Metastatic Breast Carcinoma in the Ovary (tissue), 3 donors: Measurements from ENCODE around the genes SLC17A8, SPIC, WASHC3, PARPBP and UQCC6.

DNA sequence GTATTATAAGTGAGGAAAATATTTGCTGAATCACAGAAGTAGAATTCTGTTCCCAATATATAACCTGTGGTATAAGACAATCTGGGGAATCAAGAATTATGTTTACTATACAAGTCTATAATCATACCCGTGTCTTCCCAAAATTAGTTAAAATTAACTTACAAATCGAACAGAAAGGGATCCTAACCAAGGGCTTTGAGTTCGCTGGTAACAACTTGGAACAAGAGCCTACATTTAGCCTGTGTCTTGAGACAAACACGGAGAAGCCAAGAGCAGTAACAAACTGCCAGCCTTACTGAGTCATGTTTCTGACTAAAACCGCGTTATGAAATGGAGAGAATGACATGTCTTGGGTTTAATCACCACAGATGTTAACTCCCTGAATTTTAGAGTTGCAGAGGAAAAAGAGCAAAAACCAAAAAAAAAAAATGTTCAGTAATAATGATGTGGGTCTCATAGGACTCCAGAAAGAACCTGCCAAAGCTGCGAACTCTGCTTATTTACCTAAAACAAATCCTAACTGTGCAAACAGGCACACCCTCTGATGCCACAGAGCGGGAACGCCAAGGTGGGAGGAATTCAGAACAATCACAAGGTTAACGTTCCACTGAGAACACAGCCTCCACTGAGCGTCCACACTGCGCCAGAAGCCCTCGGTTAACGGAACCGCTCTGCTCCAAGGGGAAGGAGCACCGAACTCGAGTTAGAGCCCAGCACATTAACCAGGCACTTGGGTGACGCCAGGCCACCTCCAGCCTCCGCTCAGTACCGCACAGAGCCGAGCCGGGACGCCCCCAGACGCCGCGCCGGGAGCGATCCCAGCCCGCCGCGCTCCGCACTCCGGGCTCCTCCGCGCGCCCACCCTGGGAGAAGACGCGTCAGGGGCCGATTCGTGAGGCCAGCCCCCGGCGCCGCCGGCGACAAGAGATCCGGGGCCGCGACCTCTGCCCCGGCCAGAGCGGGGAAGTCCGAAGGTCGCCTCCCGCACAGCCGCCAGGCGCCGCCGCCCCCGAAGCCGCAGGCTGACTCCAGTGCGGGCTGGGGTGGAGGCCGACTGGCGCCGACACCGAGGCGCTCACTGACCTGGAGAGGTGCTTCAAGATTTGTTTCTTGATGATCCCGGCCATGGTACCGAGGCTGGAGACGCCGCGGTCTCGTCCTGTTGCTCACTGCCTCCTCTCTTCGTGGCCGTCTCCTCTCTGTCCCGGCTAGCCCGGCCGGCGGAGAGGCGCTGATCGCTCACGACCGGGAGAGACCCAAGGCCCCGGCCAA lies 729 bp downstream of the BLTP3B start:
- PRO-cap, 3 experiments, result peak in 3 of 3 experiments; most common plus-strand start position 587 of the sequence (in 3); most common minus-strand start position 476 of the sequence (in 1)

- PRO-cap, 3 experiments, result no peak in any of the 3 experiments
Measured at GRCh38 chr12:100167002-100167861, 24.6 kb upstream of the BLTP3B start.

DNA sequence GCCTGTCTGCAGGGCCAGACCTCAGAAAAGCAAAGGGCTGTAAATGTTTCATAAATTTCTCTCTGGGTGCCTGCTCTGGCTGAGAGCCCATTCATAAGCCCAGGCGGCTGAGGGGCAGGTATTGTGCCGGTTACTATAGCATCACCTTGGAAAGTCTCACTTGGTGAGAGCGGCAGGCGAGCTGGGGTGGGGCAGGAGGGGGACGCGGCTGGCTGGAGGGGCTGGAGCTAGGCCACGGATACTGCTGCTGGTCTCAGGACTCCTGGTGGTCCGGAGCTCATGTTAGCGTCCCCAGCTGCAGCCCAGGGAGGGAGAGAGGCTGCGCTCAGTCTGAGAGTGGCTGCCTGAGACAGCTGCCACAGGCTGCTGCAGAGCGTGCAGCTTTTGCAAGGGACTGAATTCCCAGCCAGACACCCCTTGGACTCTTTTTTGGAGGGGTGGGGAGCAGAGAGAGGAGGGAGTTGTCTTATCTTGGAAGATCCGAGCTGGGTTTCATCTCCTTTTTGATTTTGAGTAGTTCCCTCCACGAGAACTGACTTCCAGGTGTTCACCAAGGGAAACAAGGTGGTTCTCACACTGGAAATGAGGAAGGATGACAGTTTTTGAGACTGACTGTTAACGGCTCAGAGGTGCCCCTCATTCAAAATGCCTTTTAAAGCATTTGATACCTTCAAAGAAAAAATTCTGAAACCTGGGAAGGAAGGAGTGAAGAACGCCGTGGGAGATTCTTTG lies at the start of gene SLC17A8:
SLC17A8 (plus strand) TSS at position 328 of the 732 bp plus-strand sequence.
- PRO-cap, 3 experiments, result no peak in any of the 3 experiments

GRCh38 chr12:100564038-100564689 lies 9.3 kb upstream of the GAS2L3 start:
- PRO-cap, 3 experiments, result no peak in any of the 3 experiments

GRCh38 chr12:101474992-101475681 lies at the start of gene SPIC:
TSS of gene SPIC (plus strand) at chr12:101475336.
- PRO-cap, 3 experiments, result no peak in any of the 3 experiments

- PRO-cap, 3 experiments, result no peak in any of the 3 experiments
Measured at GRCh38 chr12:101671317-101671877, 26.0 kb upstream of the CHPT1 start.

GRCh38 chr12:101696549-101697236 lies 747 bp upstream of the CHPT1 start:
- PRO-cap, 3 experiments, result peak in 1 of 3 experiments; most common plus-strand start chr12:101696828 (in 1)

DNA sequence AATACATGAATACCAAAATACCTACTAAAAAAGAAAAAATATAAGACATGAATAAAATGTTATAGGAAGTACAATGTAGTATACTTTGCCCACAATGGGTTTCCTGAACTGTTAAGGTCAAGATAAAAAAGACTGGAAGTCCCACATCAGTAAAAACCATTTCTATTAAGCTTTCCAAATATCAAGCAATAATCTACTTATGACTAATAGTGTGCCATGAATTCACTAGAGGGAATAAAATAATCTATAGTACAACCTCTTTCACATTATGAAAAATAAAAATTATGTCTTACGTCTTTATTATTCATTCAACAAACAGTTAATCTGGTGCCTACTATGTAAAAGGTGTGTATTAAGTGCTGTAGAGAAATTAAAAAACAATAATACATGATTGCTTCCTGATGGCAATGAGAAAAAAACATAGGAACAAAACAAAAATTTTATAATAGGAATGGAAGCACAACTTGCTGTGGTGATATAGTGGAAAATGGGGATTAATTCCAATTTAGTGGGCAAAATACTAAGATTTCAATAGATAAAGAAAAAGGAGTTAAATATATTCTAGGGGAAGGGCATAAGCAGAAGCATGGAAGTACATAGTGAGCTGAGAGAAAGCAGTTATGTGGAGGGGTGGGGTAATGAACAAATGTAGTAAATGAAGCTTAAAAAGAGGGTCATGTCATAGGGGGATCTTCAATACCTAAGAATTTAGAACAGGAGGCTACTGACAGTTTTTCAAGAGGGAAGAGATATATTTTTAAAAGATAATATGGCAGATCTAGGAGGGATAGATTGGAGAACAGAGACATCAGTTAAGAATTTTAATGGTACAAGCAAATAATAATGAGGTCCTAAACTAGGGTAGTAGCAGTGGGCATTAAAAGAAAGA lies 9.7 kb downstream of the SYCP3 start:
- PRO-cap, 3 experiments, result no peak in any of the 3 experiments

DNA sequence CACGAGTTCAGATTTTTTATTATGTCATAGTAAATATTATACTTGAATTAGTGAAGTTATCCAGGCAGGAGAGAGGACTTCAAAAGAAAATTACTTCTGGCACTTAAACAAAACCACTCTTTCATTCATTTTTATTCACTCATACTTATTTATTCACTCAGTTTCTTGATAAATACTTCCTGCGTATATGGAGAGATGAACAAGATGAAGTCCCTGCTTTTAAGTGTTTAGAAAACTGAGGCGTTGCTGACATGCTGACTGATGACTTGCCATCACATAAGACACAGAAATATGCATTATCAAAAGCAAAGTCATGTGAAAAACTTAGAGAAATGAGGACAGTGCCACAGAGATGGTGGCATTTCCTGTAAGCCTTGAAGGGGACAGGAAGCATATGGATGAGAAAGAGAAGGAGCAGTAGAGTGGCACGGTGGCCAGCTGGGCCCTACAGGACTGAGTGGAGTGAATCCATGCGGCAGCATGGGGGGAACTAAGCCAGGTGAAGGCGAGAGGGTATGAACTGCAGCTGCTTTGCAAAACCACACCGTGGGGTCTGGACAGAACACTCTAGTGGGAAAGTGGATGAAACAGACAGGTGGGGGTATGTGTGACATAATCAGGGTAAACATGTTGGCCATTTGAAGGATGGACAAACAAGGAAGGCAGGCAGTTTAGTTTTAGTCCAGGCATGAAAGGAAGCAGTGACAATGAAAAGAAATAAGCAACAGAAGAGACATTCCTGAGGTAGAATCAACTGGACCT lies 10.3 kb upstream of the SYCP3 start:
- PRO-cap, 3 experiments, result no peak in any of the 3 experiments

DNA sequence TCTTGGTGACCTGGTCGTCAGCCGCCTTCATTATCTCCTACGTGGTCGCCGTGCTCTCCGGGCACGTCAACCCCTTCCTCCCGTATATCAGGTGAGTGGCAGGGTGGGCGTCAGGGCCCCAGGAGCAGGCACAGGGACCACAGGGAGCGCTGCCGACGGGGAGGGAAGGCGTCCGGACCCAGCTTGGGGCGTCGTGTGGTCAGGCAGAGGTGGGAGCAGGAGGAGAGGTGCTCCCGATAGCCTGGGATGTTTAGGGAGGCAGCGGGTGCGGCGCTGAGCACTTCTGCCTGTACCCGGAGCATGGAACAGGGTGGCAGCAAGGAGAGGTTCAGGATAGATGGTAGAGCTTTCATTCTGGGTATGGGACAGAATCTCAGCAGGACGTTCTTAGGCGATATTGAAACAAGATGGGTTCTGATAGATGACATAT lies 465 bp downstream of the DRAM1 start:
- PRO-cap, 3 experiments, result peak in 2 of 3 experiments; most common plus-strand start position 181 of the sequence (in 1); most common minus-strand start position 197 of the sequence (in 2)

DNA sequence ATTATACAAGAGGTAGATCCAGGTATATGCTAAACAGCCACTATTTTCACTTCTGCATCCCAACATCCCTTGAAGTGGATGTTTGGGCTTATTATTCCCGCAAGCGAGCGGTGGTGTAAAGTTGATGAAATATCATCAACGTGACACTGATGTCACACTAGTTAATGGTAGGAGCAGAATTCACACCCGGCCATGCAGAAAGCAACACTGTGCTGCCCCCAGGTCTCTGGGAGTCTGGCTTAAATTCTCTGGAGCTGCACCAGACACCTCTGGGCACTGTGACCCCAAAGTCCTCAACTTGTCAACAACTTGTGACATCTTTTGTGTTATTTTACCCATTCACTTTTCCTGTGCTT lies 858 bp downstream of the DRAM1 start:
- PRO-cap, 3 experiments, result peak in 2 of 3 experiments; most common plus-strand start position 176 of the sequence (in 2); most common minus-strand start position 76 of the sequence (in 1)

DNA sequence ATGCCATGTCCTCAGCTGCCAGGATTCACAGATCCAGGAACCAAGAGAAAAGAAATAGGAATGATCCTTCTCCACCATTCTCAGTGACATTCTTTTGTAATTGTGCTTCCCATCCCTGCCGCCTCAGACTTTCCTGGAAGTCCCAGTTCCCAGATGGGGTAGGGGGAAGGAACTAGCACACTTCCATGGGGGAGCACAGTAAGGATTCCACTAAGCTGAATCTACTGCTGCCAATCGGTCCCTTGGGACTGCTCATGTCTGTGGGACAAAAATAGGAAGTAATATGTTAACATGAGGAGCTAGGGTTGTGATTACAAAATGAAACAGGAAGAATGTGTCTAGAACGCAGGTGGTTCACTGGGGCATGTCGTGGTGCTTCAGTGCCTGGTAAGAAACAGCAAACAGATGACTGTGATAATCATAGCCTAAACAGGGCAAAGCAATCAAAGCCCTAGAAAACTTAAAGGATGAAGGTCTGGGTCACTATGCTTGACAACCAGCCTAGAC lies 51.6 kb downstream of the WASHC3 start:
- PRO-cap, 3 experiments, result no peak in any of the 3 experiments

- PRO-cap, 3 experiments, result peak in 3 of 3 experiments; most common plus-strand start chr12:102062187 (in 3); most common minus-strand start chr12:102062012 (in 2)
Measured at GRCh38 chr12:102061557-102062408, at the start of gene WASHC3. TSS of gene WASHC3 (minus strand) at chr12:102061991.

DNA sequence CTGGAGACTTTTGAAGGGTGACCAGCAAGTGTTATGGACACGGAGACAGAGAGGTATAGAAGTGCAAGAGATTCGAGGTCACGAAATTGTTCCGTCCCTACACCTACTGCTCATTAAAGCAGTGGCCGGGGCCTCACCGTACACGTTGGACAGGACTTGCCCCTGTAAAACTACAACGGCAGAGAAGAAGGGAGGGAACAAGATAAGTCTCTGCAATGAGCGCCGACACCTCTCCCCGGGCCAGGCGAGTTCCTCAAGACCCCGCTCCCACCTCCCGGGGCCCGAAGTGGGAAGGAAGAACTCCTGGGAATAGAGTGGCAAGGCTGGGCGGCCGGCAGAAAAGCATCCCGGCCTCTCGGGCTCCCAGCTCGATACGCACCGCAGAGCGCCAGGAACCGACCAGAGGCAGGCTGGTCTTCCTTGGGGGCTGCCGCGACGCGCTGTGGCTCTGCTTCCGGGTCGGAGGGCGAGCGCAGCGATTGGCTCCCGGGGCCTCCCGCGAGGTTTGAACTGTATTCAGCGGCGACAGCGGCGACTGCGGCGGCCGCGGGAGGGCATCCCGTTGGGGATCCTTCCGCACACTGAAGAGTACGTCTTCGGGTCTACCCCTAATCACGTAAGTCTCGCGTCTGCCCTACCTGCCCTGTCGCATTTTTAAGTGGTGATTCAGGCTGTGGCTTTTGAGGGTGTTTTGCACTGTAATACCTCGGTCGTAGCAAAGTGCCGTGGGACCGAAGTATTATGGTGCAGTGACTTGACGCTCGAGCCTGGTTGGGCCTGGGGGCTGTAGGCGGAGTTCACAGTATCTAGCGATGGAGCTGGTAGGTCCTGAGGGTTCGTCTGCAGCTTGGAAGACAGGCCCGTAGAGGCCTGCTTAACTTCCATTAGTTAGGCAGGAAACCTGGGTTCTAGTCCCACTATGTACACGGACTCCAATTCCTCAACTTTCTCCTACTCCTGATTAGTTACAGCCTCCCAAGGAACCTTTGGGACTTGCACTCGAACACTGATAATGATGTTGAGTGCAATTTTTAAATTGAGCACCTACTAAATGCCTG lies at the start of gene PARPBP:
PARPBP (plus strand) TSS at position 513 of the 1,058 bp plus-strand sequence.
- PRO-cap, 3 experiments, result peak in 3 of 3 experiments; most common plus-strand start position 513 of the sequence (in 2); most common minus-strand start position 444 of the sequence (in 3)

- PRO-cap, 3 experiments, result no peak in any of the 3 experiments
Measured at GRCh38 chr12:102874720-102875281, 42.2 kb downstream of the PAH start.

DNA sequence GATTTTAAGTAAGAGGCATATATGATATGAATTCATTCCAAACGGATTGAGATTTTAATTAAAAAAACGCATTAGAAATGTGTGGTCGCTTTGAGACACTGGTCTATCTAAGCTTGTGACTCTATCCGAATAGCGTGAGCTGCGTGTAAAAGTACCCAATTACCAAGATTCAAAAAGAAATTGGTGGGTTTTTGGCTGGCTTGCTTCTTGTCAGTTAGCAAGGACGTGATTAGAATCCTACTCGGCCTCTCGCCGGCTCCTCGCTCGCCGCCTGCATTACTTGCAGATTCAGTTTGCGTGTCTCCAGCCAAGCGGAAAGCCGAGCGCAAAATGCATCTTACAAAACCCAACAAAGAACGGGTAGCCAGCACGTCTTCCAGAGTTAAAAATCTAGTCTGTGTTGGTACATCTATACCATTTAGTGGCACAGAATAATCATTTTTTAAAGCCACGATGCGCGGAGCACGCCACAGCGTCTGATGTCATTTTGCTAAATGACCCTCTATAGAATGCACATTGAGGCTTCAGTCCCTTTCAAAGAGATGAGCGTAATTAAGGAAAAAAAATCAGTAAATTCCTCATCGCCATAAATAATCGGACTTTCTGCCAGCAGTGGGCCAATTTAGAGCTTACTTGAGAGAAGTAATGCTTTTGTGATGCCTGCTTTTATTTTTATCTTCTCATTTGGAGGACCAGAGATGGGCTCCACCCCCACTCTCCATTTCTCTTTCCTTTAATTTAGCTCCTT lies 3.8 kb downstream of the ASCL1 start:
- PRO-cap, 3 experiments, result no peak in any of the 3 experiments

DNA sequence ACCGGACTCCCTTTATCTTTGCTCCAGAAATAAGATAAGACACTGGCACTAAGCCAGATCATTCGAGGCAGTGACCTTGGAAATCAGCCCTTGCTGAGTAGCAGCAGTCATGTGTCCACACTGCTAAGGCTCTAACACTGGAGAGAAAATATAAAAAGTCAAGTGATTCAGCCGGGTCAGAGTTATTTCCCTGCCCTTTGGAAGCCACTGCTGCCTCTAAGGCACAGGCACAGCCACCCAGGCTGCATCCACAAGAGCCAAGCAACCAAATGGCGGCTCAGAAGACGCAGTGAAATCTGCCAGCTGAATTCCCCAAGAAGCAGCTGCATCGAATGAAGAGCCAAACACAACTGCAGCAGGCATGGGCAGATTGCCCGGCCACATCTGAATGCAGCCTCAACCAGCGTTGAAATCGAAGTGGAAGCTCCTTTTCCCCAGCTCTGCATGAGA lies 40.7 kb downstream of the NT5DC3 start:
- PRO-cap, 3 experiments, result no peak in any of the 3 experiments

- PRO-cap, 3 experiments, result peak in 3 of 3 experiments; most common plus-strand start chr12:103957329 (in 3); most common minus-strand start chr12:103957215 (in 2)
Measured at GRCh38 chr12:103956841-103957712, at the start of gene UQCC6. TSS of gene UQCC6 (minus strand) at chr12:103957215.

DNA sequence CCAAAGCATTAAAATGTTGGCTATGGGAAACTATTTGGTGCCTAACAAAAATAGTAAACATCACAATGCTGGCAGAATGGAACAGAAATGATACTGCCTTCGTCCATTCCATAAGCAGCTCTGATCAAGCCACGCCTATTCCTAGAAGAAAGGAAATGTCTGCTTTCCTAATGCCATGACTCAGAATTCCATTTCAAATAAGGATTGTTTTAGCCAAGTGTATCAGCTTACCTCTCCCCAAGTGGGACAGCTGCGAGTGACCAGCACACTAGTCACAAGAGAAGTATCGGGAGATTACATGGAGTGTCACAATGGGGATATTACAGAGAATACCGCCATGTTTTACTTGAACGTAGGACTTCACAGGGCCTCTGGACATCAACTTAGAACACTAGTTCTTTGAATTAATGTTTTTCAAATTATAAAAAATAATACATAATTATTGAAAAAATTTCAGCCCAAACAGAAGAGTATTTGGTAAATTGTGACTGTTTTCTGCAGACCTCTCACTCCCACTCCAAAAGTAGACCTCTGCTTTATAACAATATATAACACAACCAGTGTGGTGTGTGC lies 38.6 kb downstream of the GLT8D2 start:
- PRO-cap, 3 experiments, result no peak in any of the 3 experiments

GRCh38 chr12:104413145-104413516 lies 43.6 kb upstream of the CHST11 start:
- PRO-cap, 3 experiments, result peak in 3 of 3 experiments; most common minus-strand start chr12:104413209 (in 3)